ENCODE measurements around a stretch of chr2.

DNA sequence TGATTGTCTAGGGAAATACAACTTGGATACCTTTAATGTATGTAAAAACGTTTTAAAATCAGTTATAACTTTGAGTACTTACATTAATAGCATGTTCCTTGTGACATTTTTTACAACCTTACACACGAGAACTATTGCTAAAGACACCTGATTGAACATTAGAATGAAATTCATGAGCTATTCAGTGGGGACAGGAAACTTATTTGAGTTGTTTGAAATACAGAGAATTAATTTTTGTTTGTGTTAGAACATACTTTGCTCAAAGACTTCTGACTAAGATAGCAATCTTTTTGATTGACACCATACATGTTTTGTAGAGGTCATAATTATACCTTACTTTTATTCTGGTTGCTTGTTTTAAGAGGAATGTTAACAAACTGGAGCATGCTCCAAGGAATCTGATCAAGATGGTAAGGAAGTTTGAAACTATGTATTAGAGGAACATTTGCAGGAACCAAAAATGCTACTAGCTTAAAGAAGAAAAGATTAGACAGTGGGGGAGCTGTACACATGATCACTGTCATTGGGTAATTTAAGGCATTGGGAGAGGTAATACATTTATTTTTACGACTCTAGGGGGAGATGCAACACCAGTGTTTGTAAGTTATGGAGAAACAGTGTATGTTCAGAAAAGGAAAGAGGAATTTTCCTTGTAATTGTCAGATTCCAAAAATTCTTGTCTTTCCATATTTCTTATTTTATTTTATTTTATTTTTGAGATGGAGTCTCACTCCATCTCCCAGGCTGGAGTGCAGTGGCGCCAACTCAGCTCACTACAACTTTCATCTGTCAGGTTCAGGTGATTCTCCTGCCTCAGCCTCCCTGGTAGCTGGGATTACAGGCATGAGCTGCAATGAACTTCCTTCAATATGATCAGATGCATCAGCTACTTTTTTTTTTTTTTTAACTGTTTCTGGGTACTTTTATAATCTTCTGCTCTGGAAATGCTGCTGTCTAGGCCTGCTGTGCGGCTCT, 8.0 kb downstream of the AGFG1 start:
- RRBS, 2 experiments = no CpG with 5 or more reads among the region's 5 CpGs
CAGE:
- cytosol, long polyA minus RNA = start-site peak on the plus strand centred at position 961 of the sequence, 71 bp wide, 17 reads
- cytosol, long polyA plus RNA = no peak
- long polyA plus RNA = no peak
- nucleus, long polyA minus RNA = start-site peak on the plus strand centred at position 502 of the sequence, 12 bp wide, 20 reads; start-site peak on the plus strand centred at position 628 of the sequence, 103 bp wide, 26 reads
- nucleus, long polyA plus RNA = start-site peak on the plus strand centred at position 454 of the sequence, 272 bp wide, 20 and 16 reads in 2 replicates

DNA sequence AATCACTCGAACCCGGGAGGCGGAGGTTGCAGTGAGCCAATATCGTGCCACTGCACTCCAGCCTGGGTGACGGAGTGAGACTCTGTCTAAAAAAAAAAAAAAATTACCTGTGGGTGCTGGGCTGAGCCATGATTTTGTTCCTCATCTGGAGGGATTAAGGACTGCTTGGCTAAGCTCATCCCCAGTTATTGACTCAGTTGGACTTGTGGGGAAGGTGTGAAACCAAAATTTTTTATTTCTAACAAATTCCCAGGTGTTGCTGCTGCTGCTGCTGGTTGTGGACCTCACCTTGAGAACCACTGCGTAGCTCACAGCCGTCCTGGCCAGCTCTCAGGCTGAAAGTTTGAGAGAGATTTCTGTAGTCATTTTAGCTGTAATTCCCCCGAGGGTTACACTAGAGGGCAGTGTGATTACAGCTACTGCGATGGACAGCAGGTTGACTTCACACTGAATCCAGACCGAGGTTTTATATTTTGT, 8.5 kb upstream of the SCYGR5 start:
- RRBS, 2 experiments = no CpG with 5 or more reads among the region's 10 CpGs
CAGE:
- cytosol, long polyA minus RNA = no peak
- cytosol, long polyA plus RNA = no peak
- long polyA plus RNA = no peak
- nucleus, long polyA minus RNA = no peak
- nucleus, long polyA plus RNA = no peak

DNA sequence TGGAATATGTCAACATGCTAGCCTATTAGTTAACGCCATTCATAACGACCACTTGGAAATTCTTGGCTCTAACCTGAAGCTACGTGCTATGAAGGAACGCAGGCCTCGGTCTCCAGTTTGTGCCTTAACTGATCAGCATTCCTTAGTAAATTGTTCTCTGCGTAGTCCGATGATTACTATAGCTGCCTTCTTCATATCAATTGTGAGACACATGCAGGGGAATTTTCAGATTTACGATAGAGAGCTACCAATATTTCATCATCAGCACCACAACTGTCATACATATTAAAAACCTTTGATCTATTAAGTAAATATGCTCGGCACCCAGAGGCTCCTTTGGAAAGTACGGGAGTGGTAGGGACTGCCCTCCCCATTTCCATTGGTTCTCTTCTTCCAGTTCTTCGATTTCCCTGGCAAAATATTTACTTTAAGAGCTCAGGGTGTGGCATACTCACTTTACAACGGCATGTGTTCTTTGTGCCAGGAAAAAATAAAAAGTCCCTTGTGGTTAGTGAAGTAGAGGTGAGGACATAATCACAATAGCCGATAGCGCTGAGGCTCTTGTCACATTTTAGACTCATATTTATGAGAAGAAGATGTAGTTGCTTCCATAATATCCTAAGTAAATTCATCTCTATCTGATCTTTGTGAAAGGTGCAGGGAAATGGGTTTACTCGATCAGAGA, 17.3 kb upstream of the CCL20 start:
- RRBS, 2 experiments = no CpG with 5 or more reads among the region's 15 CpGs
CAGE:
- cytosol, long polyA minus RNA = no peak
- cytosol, long polyA plus RNA = no peak
- long polyA plus RNA = no peak
- nucleus, long polyA minus RNA = no peak
- nucleus, long polyA plus RNA = no peak

DNA sequence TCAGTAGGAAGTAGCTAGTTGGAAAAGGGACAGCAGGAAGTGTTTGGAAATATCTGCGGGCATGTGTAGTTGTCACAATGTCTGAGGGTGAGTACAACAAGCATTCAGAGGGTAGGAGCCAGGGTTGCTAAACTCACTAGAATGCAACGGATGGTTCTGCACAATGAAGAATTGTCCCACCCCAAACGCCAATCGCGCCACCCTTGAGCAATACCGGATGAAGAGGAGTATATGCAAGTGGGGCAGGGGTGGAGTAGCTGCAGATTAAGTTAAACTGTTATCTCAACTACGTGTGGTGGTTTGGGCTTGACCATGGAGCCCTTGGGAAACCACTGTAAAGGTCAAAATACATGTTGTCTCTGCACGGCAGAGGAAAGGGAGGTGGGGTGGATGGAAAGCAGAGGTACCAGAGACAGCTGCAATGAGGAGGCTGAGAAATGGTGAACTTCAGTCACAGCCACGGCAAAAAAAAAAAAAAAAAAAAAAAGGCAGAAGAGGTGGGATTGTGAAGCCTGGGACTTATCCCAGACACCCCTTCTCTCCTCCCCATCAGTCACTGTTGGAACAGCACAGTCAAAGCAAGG, 5.2 kb downstream of the CCL20 start:
- RRBS, 2 experiments = no CpG with 5 or more reads among the region's 9 CpGs
CAGE:
- cytosol, long polyA minus RNA = no peak
- cytosol, long polyA plus RNA = no peak
- long polyA plus RNA = no peak
- nucleus, long polyA minus RNA = no peak
- nucleus, long polyA plus RNA = no peak

- RRBS, 2 experiments = no CpG with 5 or more reads among the region's 6 CpGs
CAGE:
- cytosol, long polyA minus RNA = no peak
- cytosol, long polyA plus RNA = no peak
- long polyA plus RNA = no peak
- nucleus, long polyA minus RNA = no peak
- nucleus, long polyA plus RNA = no peak
Measured at GRCh38 chr2:227848513-227849087, 22.8 kb upstream of the DAW1 start.

DNA sequence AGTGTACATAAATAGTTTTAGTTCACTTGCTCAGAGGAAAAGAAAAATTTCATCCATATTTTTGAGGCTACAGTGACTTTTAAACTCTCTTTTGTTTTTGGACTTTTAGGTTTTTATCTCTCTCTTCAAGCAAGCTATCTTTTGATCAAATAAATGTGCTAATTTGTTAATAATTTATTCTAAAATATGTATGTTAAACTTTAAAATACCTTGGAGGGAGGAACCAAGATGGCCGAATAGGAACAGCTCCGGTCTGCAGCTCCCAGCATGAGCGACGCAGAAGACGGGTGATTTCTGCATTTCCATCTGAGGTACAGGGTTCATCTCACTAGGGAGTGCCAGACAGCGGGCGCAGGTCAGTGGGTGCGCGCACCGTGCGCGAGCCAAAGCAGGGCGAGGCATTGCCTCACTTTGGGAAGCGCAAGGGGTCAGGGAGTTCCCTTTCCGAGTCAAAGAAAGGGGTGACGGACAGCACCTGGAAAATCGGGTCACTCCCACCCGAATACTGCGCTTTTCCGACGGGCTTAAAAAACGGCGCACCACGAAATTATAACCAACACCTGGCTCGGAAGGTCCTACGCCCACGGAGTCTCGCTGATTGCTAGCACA, 386.7 kb upstream of the SPHKAP start:
- RRBS, 2 experiments = no CpG with 5 or more reads among the region's 28 CpGs
CAGE:
- cytosol, long polyA minus RNA = no peak
- cytosol, long polyA plus RNA = no peak
- long polyA plus RNA = no peak
- nucleus, long polyA minus RNA = no peak
- nucleus, long polyA plus RNA = no peak

DNA sequence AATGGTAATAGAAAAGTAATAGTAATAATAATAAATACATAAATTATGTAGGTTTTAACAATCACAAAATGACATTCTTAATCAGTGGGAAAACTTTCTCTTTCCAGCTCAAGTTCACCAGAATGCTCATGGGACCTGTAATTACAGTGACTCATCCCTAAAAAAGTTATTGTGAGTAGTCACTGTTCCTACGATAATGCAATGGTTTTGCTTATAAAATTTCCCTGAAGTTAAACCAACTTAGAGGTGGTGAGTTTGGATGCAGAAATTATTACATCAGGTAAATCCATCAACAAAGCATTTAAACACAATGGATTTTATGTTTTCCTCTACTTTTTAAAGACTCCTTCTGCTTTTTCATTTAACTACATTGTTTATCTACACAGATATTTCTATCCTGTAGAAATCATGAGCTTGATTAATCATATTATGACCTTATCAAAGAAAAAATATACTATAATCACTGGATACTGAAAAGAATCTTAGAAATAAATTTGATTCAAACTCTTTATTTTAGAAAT, 502.2 kb downstream of the PID1 start:
- RRBS, 2 experiments = no CpG with 5 or more reads among the region's 1 CpG
CAGE:
- cytosol, long polyA minus RNA = no peak
- cytosol, long polyA plus RNA = no peak
- long polyA plus RNA = no peak
- nucleus, long polyA minus RNA = no peak
- nucleus, long polyA plus RNA = no peak

GRCh38 chr2:228839530-228840120, 431.5 kb downstream of the PID1 start:
- RRBS, 2 experiments = no CpG with 5 or more reads among the region's 3 CpGs
CAGE:
- cytosol, long polyA minus RNA = no peak
- cytosol, long polyA plus RNA = no peak
- long polyA plus RNA = no peak
- nucleus, long polyA minus RNA = no peak
- nucleus, long polyA plus RNA = no peak

DNA sequence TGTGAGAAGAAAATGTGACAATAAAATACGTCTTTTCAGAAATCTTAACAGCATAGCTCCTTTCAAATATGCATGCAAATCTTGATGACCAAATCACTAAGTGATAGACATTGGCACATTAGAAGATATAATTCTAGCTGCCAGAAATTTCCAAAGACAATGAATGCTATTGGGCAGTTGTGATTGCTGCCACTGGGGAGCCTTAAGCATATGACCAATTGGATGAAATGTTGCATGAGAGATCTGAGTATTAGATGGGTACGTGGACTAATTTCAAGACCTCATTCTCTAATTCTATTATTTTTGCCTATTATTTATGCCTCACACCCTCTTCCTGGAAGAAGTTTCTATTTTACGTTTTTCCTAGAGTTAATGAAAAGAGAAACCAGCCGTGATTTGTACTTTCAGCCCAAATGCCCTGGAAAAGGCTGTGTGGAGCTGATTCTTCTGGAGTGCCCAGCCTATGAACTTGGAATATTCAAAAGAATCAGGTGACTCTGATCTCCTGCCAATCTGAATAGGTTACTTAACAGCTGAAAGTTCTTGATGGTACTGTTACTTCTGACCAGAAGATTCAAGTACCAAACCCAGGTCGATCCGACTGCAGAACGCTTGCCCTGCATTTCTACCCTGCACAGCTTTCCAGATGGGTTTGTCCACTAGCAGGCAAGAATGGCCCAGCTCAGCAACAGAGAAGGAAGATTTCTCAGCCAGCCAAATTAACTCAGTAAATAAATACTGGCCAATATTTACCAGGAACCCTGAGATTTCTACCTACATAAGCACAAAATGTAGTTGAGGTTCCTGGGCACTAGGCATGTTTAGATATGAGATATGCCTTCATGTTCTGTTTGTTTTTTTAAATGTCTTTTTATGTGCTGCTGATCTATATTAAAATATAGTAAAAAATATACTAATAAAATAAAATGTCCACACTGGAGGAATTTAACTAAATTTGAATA, 430.4 kb downstream of the PID1 start:
- RRBS, 2 experiments = no CpG with 5 or more reads among the region's 7 CpGs
CAGE:
- cytosol, long polyA minus RNA = no peak
- cytosol, long polyA plus RNA = no peak
- long polyA plus RNA = no peak
- nucleus, long polyA minus RNA = no peak
- nucleus, long polyA plus RNA = no peak

DNA sequence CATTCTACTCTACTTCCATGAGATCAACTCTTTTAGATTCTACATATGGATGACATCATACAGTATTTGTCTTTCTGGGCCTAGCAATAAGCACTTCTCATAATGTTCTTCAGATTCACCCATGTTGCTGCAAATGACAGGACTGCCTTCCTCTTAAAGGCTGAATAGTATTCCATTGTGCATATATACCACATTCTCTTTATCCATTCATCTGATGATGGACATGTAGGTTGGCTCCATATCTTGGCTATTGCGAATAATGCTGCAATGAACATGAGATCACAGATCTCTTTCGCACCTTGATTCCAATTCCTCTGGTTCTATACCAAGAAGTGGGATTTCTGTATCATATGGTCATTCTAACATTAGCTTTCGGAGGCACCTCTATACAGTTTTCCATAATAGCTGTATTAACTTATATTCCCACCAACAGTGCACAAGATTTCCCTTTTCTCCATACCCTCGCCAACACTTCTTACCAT, 210.7 kb downstream of the PID1 start:
- RRBS, 2 experiments = no CpG with 5 or more reads among the region's 4 CpGs
CAGE:
- cytosol, long polyA minus RNA = no peak
- cytosol, long polyA plus RNA = no peak
- long polyA plus RNA = no peak
- nucleus, long polyA minus RNA = no peak
- nucleus, long polyA plus RNA = no peak

CAGE:
- cytosol, long polyA minus RNA = no peak
- cytosol, long polyA plus RNA = no peak
- long polyA plus RNA = no peak
- nucleus, long polyA minus RNA = no peak
- nucleus, long polyA plus RNA = no peak
Measured at GRCh38 chr2:229067877-229068325, 203.2 kb downstream of the PID1 start.

DNA sequence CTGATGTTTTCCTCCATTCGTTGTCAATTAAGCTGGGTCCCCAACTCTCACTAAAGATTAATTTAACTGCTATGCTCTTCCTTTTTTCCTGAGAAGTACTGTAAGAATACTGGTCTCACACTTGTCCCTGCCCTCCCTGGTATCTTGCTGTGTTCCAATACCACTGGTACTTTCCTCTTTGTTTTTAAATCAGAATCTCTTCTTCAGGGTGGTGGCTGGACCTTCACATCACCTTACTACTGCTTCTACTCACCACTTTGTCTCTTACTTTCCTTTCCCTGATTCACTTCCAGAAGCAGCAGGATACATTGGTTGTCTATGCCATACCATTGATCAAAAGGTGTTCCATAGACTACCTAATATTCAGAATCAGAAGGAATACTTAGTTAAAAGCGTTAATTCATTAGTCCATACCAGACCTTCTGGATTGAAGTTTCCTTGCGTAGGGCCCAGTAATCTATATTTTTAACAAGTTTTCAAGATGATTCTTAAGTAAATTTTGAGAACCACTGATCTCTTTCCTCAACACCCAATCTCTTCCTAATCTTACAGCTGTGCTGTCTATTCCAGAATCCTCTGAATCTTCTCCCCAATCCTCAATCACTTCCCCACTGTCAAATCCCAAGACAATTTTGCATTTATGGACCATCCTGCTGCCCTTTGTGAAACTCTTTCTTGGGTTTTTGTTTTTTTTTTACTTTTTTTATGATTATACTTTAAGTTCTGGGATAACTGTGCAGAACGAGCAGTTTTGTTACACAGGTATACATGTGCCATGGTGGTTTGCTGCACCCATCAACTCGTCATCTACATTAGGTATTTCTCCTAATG, 195.2 kb downstream of the PID1 start:
- RRBS, 2 experiments = no CpG with 5 or more reads among the region's 5 CpGs
CAGE:
- cytosol, long polyA minus RNA = no peak
- cytosol, long polyA plus RNA = no peak
- long polyA plus RNA = no peak
- nucleus, long polyA minus RNA = no peak
- nucleus, long polyA plus RNA = no peak

DNA sequence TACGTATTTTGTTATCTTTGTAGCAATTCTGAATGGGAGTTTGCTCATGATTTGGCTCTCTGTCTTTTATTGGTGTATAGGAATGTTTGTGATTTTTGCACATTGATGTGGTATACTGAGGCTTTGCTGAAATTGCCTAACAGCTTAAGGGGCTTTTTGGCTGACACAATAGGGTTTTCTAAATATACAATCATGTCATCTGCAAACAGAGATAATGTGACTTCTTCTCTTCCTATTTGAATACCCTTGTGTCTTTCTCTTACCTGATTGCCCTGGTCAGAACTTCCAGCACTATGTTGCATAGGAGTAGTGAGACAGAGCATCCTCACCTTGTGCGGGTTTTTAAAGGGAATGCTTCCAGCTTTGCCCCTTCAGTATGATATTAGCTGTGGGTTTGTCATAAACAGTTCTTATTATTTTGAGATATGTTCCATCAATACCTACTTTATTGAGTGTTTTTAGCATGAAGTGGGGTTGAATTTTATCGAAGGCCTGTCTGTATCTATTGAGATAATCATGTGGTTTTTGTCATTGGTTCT, 192.9 kb downstream of the PID1 start:
- RRBS, 2 experiments = no CpG with 5 or more reads among the region's 3 CpGs
CAGE:
- cytosol, long polyA minus RNA = no peak
- cytosol, long polyA plus RNA = no peak
- long polyA plus RNA = no peak
- nucleus, long polyA minus RNA = no peak
- nucleus, long polyA plus RNA = no peak

GRCh38 chr2:229104531-229105061, 166.5 kb downstream of the PID1 start:
- RRBS, 2 experiments = no CpG with 5 or more reads among the region's 4 CpGs
CAGE:
- cytosol, long polyA minus RNA = no peak
- cytosol, long polyA plus RNA = no peak
- long polyA plus RNA = no peak
- nucleus, long polyA minus RNA = no peak
- nucleus, long polyA plus RNA = no peak

- RRBS, 2 experiments = no CpG with 5 or more reads among the region's 1 CpG
CAGE:
- cytosol, long polyA minus RNA = no peak
- cytosol, long polyA plus RNA = no peak
- long polyA plus RNA = no peak
- nucleus, long polyA minus RNA = no peak
- nucleus, long polyA plus RNA = no peak
Measured at GRCh38 chr2:229164296-229164887, 106.7 kb downstream of the PID1 start.

- RRBS, 2 experiments = no CpG with 5 or more reads among the region's 4 CpGs
CAGE:
- cytosol, long polyA minus RNA = no peak
- cytosol, long polyA plus RNA = no peak
- long polyA plus RNA = no peak
- nucleus, long polyA minus RNA = no peak
- nucleus, long polyA plus RNA = no peak
Measured at GRCh38 chr2:229266819-229267442, 4.2 kb downstream of the PID1 start.

DNA sequence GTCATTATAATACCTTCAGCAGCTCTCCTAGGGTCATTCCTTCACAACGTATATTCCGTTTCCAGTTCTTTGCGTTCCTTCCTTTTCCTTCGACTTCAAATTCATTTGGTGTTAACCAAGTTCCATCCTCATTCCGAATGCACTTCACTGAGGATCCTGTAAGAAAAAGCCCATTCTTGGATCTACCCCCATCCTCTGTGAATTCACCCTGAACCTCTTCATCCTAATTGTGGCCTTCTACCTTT, 42.3 kb downstream of the SP110 start:
- RRBS, 2 experiments = no CpG with 5 or more reads among the region's 5 CpGs
CAGE:
- cytosol, long polyA minus RNA = no peak
- cytosol, long polyA plus RNA = no peak
- long polyA plus RNA = no peak
- nucleus, long polyA minus RNA = no peak
- nucleus, long polyA plus RNA = no peak

DNA sequence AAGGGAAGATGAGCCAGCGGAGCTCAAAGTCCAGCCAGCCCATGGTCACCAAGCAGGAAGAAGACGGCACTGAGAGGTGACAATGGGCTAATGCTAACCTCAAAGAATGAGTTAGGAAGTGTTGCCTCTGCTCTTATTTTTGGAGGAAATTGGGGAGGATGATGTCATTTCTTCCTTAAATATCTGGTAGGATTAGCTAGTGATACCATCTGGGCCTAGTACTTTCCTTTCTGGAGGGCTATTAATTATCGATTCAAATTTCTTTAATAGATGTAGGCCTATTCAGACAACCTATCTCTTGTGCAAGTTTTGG, 1.8 kb downstream of the SP140 start:
- RRBS, 2 experiments = no CpG with 5 or more reads among the region's 3 CpGs
CAGE:
- cytosol, long polyA minus RNA = no peak
- cytosol, long polyA plus RNA = no peak
- long polyA plus RNA = no peak
- nucleus, long polyA minus RNA = no peak
- nucleus, long polyA plus RNA = no peak

DNA sequence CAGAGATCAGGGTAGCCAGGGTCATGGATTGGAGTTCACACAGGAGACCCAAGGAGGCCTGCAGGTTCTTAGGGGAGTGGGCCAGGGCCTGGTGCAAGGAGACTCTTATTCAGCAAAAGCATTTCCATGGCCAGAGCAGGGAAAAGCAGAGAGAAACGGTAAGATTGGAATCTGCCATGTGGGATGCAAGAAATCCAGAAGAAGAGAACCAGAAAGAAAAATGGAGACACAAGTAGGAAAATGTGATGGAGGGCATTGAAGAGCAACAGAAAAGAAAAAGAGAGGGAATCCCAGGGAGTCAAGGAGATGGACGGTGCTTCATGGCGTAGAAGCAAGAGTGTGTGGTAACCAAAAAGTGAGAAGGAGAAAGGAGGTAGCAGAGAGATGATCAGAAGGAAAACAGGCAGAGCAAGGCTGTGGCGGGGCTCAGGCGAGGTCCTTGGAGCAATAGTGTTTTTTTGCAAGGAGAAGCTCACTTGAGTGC, 18.9 kb downstream of the SP140 start:
- RRBS, 2 experiments = no CpG with 5 or more reads among the region's 5 CpGs
CAGE:
- cytosol, long polyA minus RNA = no peak
- cytosol, long polyA plus RNA = no peak
- long polyA plus RNA = no peak
- nucleus, long polyA minus RNA = no peak
- nucleus, long polyA plus RNA = no peak

GRCh38 chr2:230269295-230269992, 43.9 kb downstream of the SP140 start:
- RRBS, 2 experiments = no CpG with 5 or more reads among the region's 5 CpGs
CAGE:
- cytosol, long polyA minus RNA = no peak
- cytosol, long polyA plus RNA = no peak
- long polyA plus RNA = no peak
- nucleus, long polyA minus RNA = no peak
- nucleus, long polyA plus RNA = no peak